Fibroblast of the aortic adventitia (primary cell): ENCODE results near the gene NKAP.

- CAGE, long polyA plus RNA = no peak
Observed at GRCh38 chrX:118441117-118441551, 54.5 kb upstream of the DOCK11 start.

DNA sequence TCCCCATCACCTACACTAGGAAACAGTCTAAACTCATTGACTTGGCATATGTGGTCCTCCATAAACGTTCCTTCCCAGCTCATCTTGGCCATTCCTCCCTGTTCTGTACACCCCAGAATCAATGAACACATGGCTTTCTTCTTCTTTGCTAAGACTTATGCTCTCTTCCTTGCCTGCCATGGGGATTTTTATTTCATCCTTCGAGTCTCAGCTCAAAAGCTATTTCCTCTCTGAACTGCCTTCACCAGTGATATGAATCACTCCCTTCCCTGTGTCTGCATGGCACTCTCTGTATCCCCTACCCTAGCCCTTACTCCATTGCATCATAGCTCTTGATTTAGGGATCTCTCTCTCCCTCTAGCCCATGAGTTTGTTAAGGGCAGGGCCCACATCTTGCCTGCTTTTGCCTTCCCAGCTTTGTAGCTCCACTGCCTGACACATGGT is 34.8 kb downstream of the DOCK11 start:
- CAGE, long polyA plus RNA = no peak

GRCh38 chrX:118702947-118703329 is 24.5 kb upstream of the IL13RA1 start:
- CAGE, long polyA plus RNA = no peak

GRCh38 chrX:118726438-118726642 is 1.1 kb upstream of the IL13RA1 start:
- CAGE, long polyA plus RNA = no peak

- CAGE, long polyA plus RNA = no peak
Observed at GRCh38 chrX:118992005-118993124, 17.9 kb downstream of the LONRF3 start.

GRCh38 chrX:119190045-119190442 is 46.0 kb upstream of the PGRMC1 start:
- CAGE, long polyA plus RNA = no peak

- CAGE, long polyA plus RNA = no peak
Observed at GRCh38 chrX:119239326-119239525, 3.1 kb downstream of the PGRMC1 start.

GRCh38 chrX:119617382-119618326 is 43.3 kb downstream of the UBE2A start:
- CAGE, long polyA plus RNA = no peak

DNA sequence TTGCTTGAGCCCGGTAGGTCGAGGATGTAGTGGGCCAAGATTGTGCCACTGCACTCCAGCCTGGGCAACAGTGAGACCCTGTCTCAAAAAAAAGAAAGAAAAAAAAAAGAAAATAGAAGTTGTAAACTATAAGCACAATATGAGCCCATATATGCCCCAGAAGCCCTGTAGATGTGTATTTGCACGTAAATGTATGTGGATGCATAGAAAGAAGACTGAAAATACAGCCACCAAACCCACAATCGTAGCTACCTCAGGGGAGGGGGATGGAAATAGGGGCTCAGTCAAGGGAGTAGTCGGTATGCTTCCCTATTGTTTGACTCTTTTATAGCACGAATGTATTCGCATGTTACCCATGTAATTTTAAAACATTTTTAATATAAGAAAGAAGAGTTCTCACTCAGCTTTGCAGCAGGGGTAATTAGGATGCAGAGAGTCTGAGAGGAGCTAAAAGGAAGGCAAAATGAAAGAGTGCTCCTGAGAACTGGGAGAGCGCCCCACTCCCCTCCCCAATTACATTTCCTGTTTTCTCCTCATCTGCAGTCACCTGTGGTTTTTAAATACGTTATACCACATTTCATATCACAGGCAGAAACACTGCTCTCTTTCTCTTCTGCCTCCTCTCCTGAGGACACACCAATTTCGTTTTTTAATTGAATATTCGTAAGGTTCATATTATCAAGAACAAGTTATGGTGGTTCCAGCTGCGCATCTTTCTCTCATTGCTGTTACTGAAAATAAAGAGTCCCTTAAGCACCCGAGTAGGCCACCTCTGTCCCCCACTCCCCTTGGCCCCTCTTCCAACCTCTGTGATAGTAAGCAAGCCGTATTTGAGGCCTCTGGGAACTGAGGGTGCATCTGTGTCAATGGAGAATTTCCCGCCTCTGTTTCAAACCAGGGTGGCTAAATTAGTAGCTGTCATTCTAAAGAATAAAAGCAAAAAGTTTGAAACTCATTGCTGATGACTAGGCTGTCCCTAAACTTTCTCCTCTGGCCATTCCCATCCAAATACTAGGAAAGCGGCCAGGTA is 10.7 kb downstream of the SEPTIN6 start:
- CAGE, long polyA plus RNA = no peak

- CAGE, long polyA plus RNA = no peak
Observed at GRCh38 chrX:119734849-119735414, 23.5 kb upstream of the SOWAHD start.

DNA sequence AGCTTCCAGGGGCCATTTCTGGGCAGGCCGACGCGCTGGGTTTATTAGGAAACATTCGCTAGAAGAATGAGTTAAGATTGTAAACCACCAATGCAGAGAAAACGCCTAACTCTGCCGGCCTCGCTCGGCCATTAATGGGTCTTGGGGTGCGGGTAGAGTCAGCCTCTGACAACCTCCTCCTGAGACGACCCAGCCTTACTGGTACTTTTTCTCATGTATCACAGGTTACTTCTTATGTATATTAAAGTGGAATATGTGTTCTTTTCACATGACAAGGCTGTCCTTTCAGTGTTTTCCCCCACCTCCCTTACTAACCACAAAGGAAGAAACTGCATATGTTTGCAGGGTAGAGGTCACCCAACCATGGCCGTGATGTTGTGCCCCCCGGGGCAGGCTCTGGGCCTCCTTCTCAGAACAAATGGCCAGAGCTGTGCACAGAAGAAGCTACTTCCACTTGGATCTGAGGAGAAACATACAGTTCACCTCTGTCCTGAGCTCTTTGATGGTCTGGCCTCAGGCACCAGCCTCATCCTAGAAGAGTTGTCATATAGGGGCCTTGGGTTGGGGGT is 1.6 kb downstream of the SOWAHD start:
- CAGE, long polyA plus RNA = no peak

- CAGE, long polyA plus RNA = no peak
Observed at GRCh38 chrX:119786167-119787078, 5.0 kb downstream of the RPL39 start.

GRCh38 chrX:119837686-119838823 is 14.7 kb downstream of the UPF3B start:
- CAGE, long polyA plus RNA = no peak

DNA sequence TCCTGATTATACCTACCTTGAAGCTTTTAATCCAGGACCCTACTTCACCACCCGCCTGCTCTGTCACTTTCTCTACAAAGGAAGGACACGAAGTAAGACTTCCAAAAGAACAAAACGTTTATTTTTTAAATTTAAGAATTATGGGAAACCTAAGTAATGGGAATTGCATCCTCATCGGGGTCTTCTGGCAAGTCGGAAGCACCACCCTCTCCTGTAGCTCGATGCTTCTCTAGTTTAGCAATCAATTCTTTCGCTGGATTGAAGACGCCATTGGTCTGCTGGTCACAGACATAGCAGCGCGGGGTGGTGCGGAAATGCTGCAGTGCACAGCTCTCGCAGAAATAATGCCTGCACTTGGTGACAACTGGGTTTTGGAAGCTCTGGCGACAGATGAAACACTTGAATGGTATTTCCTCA is 1.1 kb downstream of the RNF113A start:
- CAGE, long polyA plus RNA = no peak

DNA sequence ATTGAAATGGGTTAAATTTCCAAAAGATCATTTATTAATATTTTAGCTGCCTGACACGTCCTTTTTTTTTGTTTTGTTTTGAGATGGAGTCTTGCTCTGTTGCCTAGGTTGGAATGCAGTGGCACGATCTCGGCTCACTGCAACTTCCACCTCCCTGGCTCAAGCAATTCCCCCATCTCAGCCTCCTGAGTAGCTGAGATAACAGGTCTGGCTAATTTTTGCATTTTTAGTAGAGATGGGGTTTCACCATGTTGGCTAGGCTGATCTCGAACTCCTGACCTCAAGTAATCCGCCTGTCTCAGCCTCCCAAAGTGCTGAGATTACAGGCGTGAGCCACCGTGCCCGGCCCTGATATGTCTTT is 18.1 kb downstream of the NKAP start:
- CAGE, long polyA plus RNA = no peak

DNA sequence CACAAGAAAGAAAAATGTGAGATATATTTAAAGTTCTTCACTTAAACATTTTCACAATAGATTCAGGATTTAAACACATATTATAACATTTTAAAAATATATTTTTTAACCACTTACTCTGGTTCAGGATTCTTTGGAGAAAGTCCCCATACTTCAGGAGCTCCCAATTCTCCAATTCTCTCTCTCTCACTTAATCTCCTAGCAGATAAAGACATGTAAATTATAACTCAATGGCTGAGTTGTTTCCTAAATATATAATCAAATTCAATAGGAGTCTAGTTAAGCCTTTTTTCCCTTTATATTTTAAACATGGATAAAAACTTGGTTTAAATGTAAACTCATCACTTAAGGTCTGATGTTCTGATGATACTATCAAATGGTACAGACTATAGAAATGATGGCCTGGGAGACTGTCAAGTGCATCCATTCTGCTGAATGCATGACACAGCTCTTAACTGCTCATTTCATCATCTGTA is 4.9 kb downstream of the NKAP start:
- CAGE, long polyA plus RNA = no peak

DNA sequence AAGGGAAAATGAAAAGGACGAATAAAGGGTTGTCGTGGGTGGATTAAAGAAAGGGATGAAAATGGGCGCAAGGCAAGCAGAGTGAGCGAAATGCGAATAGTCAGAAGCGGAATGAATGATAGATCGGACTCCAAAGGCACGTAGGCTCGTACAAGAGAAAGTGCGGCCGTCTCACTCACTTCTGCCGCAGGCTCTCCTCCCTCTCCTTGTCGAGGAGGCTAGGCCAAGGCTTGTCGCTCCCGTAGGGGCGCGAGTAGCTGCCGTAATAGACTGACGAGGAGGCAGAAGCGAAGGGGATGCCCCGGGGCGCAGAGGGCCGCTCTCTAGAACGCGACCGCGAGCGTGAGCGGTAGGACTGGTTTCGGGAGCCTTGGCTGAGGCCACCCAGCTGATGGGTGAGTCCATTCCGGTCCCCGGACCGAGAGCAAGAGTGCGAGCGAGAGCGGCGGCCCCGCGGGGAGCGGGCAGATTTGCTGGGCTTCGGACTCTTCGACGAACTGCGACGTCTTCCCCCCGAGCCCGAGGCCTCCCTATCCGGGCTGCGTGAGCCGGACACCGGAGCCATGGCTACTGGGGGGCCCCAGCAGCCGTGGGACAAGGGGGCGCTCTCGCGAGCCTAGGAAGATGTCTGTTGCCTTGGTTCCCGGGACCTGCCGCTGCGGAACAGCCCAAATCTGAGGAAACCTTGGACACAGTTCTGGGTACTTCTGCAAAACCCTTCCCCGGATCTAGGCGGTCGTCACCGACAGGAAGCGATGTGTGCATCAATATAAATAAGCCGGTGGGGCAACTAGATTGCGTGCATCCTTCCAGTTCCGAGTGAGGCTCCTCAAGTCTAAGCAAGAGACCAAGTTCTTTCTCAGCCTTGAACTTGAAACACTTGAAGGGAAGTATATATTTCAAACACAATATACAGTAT is at the start of gene NKAP:
NKAP (minus strand) TSS at position 711 of the 919 bp plus-strand sequence.
- CAGE, long polyA plus RNA = no peak

DNA sequence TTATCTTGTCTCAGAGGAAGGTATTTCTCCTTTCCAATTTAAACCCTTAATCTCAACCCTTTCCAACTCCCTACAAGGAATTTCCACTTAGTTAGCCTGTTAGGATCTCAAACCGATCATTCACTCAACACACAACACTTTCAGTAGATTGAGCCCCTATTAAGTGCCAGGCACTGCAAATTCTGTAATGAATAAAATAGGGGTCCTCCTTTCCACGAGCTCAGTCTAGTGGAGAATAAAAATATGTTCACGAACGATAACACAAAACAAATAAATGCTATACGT is 6.5 kb upstream of the ZBTB33 start:
- CAGE, long polyA plus RNA = no peak

DNA sequence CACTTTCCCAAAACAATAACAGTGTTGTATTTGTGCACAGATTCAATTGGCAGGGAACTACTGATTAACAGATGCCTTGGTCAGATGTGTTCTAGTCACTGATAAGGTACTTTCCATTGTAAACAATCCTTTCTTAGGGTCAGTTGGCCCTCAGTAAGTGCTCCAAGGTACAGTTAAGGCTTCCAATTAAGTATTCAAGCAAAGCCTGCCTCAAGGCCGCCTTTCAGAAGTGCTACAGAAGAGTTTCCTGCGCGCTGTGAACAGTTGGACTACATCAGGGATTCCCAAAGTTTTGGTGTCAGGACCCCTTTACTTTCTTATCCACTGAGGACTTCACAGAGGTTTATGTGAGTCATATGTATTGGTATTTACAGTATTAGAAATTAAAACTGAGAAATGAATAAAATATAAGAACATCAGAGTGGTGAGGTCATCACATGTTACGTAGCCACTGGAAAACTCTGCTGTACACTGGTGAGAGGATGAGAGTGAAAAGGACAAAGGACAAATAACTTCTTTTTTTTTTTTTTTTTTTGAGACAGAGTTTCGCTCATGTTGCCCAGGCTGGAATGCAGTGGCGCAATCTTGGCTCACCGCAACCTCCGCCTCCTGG is 2.7 kb downstream of the LAMP2 start:
- CAGE, long polyA plus RNA = no peak

GRCh38 chrX:120547548-120548151 is 13.1 kb downstream of the CUL4B start:
- CAGE, long polyA plus RNA = no peak